SJCRH30 (cell line): ENCODE measurements around a stretch of chr10.

- RAMPAGE, long total RNA = no peak
These were observed 69.4 kb upstream of the PDLIM1 start for GRCh38 chr10:95360100-95360785.

DNA sequence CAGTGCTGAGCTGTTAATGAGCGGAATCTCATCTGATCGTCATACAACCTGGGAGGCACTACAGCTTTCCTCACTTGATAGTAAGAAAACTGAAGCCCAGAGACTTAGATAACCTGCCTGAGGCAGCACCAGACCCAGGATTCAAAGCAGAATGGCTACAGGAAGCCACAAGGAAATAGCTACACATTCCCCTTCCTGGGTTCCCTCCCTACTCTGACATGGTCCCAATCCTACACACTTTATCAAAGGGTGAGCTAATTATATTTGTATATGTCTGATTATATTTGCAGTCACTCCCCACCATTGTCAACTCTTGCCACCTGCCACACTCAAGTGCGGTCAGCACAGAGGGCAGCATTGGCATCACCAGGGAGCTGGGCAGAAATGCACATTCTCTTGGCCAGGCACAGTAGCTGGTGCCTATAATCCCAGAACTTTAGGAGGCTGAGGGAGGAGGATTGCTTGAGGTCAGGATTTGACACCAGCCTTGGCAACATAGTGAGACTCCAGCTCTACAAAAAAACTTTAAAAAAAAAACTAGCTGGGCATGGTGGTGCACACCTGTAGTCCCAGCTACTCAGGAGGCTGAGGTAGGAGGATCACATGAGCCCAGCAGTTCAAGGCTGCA, 114.1 kb upstream of the PDLIM1 start:
- RAMPAGE, long total RNA = no peak

DNA sequence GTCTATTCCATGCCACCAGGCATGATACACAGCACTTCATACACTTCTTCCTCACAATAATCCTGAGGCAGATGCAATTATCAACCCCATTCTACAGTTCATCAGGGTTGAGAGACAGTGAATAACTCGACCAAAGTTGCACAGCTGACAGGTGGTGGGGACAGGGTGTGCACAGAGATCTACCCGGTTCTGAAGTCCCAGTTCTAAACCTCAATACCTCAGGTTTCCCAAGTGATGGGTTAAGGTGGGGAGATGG, 129.7 kb downstream of the SORBS1 start:
- RAMPAGE, long total RNA = no peak

DNA sequence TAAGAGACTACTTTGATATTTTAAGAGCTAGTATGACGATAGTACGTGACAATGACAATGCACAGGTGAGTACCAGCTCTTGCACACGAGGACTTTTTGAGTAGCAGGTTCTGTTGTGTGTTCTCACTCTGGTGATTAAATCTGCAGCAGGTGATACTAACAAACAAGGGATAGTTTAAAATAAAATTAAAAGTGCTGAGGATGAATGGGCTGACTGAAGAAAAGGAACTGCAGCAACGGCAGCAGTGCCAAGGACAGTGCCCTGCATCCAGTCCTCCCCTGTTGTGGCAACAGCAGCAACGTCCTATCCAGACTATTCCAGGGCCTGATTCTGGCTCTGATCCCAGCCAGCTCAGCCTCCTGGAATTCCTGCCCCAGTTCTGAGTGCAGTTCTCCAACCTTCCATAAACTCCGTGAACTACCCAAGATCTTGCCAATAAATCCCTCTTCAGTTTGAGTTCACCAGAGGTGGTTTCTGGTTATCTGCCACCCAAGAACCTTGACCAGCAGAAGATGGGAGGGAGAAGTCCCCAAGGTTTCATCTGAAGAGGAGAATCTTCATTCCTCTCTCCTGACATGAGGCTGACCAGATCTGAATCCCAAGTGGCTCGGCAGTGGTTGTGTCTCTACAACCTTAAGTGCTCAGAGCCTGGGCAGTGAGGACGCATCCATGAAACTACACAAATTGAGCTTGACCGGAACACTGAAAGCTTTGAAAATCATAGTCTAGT, 115.9 kb downstream of the SORBS1 start:
- RAMPAGE, long total RNA = no peak

GRCh38 chr10:95445821-95446247, 115.3 kb downstream of the SORBS1 start:
- RAMPAGE, long total RNA = no peak

DNA sequence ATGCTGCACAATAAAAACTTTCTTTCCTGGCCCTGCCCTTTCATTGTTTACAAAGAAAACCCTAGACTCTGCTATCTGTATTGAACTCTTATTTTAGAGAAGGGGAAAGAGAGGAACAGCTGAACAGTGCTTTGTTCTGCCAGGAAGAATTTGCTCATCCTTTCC, 2.1 kb downstream of the SORBS1 start:
- RAMPAGE, long total RNA = no peak

DNA sequence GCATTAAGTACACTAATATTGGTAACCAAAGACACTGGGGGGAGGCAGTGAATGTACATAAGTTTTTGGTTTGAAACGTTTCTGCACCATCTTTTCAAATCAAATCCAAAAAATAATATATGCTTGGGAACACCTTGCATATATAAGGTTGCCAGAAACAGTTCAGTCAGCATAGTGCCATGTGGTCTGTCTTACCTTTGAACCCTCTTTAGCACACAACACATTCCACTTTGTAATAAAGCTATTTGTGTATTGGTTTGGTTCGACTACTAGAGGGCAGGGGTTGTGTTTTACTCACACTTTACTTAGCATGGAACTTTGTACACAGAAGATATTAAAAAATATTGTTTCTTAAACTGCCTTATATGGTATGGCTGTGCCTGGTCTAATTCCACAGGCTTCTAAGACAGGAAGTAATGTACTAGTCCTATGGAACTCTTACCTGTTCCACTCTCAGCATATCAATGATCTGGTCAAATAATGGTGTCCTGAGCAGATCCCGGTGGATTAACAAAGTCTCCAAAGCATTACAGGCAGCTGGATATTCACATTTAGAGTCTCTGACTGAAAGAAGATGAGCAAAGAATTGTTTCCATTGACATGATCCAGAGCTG, 43.1 kb downstream of the ALDH18A1 start:
- RAMPAGE, long total RNA = no peak

DNA sequence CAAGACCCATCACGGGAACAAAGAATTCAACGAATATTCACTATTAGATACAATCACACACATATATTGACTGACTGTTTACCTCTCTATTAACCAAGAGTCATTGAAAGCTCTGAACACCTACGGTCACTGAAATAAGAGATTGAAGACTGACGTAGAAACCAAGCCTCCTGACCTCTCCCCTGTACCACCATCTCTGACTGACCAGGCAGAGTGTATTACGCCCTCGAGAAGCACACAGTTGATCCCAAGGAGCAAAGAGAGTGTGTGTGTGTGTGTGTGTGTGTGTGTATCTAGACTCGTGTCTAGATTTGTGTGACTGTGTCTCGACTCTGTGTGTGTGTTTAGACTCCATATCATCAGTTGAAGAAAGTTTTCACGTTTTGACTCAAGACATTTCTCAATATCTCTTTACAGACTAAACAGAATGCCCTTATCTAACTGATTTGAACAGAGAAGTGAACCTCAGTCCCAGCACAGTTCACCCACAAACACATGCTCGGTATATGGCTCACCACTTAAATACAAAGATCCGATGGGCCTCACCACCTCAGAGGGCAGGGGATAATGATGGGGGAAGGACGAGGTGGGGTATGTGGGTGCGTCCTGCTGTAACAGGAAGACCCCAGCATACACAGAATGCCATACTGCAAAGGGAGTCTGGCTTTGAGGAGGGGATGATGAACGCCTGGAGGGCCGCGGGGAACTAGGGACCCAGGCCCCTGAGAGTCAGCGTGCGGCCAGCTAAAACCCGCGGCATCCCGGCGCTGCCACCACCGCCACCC, 900 bp downstream of the ALDH18A1 start:
- RAMPAGE, long total RNA = no peak

GRCh38 chr10:95728591-95728907, 27.4 kb upstream of the ENTPD1 start:
- RAMPAGE, long total RNA = no peak

- RAMPAGE, long total RNA = no peak
These were observed 512 bp upstream of the ENTPD1 start for GRCh38 chr10:95755412-95755889.

GRCh38 chr10:96154555-96155180, 24.6 kb downstream of the ZNF518A start:
- RAMPAGE, long total RNA = no peak

DNA sequence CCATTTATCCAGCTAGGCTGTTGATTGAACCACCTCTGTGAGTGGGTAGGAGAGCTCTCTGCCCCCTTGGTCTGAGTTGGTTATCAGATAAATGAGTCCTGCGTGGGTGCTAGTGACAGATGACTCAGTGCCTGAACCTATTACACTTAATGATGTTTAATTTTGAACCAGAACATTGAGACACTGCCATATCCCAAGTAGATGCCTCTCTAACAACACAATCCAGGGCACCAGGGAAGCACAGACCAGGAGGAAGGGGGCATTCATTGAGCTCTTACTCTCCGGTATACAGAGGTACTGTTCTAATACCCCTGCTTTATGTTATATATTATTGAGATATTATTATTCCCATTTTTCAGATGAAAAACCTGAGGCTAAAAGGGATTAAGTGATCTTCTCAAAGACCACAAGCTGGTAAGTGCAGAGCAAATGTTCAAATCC, 9.3 kb downstream of the BLNK start:
- RAMPAGE, long total RNA = no peak

- RAMPAGE, long total RNA = no peak
These were observed 15.9 kb upstream of the DNTT start for GRCh38 chr10:96288195-96288815.

DNA sequence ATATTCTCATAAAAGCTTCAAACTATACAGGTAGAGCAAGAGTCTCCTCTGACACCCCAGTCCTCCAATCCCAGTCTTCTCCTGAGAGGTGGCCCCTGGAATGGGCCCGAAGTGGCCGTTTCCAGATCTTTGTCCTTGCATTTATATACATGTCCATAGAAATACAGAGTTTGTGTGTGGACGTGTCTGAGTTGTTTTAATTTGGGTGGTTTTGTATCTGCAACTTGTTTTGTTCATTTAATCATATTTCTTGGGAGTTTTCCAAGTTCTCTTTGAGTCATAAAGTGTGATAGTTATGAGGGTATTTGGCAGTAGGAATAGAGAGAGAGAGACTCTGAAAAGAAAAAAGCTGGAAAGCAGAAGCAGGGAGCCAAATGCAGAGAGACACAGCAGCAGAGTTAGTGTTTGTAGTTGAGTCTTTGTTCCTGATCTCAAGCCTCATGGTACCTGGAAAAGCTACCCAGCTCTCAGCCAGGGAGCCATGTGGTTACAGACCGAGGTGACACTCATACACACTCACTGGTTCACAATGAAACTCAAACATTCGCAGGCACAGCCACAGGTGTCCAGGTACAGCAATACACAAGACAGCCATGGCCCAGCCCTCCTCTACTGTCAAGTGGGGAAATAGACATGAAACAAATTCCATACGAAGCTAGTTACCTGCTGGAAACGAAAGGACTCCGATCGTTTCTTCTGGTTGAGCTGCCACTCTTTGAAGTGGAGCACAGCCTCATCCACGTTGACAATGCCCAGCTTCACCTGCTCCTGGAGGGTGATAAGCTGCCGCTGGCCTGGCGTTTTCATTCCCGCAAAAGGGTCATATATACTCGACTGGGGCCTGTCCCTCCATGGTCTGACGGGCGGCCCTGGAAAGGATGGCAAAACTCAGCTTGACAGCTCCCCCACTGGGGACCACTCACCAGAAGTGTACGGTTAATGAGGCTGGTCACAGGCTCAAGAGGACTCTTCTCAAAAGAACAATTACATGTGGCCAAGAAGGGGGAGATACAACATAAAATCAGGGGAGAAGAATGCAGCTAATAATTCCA, 33.2 kb upstream of the TM9SF3 start:
- RAMPAGE, long total RNA = no peak

DNA sequence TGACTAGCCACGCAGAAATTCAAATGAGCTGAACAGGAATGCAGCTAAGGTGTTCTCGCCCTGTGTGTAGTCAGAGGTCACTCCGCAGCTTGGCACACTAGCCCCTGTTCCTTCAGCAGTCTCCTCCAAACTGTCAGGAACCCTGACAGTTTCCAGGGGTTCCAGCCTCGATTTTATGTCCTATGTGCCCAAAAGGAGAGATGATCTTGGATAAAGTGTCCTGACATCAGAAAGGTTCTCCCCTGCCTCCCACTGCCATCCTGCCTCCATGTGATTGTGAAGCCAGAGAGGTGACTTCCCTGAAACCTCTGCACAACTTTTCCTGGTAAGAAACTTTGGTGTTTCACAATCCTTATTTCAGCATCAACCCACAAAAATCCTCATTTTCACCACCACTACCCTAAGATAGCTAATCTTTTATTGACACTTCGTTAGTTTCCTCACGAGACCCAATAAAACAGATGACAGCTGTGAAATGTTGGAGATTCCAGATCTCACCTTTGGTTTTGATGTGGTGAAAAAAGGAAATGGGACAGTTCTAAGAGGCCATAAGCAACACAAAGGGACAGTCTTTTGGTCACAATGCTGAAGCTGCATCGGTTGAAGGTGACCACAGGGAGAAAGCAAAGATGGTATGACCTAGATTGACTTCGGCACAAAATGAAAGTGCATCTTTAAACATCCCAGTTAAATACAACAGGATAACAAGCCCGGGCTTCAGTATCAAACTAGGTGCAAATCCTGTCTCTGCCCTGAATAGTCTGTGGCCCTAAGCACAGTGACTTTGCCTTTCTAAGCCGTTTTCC, 59.9 kb upstream of the TM9SF3 start:
- RAMPAGE, long total RNA = no peak

GRCh38 chr10:96750071-96750803, 29.9 kb upstream of the PIK3AP1 start:
- RAMPAGE, long total RNA = start-site peak on the plus strand at chr10:96750271-96750290, 331 and 63 reads in 2 replicates

DNA sequence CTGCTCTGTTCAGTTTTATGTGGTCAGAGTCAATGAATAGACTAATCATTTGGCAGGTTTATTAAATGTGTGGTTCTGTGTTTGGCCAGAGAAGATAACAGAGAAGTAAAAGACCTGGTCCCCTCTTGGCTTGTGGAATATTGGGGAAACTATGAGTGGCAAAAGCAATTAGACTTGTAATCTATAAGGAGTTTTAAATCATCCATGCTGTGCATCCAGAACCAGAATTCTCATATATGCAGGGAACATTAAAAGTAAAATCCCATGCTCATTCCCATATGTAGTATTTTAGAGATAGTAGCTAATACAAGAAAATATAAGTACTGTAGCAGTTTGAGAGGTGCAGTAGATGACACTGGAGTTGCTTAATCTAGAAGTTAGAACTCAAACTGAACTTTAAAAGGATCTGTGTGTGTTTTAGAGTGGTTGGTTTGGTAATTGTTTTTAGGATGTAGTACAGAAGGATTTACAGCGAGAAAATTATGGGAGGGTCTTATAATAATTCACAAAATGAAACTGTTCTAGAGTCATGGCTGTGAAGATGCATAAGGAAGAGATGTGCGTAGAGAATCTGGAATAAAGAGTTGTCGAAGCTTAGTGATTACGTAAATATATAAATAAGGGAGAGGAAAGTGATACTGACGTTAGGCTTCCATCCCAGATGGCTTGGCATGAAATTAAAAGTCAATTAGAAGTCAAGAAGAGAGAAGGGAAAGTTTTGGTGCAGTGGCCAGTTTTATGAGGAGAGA, 85.3 kb downstream of the LCOR start:
- RAMPAGE, long total RNA = no peak

DNA sequence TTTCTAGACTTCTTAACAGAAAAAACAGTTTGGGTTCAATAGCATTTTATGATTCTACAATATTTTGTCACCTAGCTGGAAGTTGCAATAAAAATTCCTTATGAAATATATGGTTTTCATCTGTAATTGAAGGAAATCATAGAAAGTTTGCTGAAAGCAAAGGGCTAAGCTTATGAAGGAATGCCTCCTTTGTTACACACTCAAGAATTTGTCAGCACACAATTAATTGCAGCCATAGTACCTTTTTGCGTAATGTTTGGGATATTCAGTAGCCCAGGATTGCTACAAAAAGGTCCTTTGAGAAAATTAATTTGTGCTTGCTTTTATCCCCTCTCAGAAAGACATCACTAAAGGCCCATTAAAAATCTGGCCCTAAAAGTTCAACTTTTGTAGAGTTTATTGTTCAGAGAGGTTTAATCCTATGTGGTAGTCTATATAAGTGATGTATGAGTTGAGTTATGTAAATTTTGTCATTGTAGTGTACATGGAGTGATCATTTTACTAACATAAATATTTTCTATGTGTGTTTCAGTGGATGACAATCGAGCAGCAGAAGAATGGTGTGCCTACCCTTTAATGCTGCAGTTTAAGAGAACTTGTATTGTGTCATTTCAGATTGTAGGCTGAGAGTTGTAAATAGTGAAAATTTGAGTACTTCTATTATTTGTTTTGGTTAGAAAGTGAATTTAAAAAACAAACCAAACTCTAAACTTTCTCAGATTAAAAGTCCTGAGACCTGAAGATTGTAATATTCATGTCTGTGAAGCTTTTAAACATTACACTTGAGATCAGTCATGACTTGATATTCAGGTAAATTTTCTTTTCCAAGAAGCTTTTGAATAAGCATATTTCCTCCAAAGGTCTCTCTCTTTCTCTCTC, 126.0 kb downstream of the LCOR start:
- RAMPAGE, long total RNA = no peak

DNA sequence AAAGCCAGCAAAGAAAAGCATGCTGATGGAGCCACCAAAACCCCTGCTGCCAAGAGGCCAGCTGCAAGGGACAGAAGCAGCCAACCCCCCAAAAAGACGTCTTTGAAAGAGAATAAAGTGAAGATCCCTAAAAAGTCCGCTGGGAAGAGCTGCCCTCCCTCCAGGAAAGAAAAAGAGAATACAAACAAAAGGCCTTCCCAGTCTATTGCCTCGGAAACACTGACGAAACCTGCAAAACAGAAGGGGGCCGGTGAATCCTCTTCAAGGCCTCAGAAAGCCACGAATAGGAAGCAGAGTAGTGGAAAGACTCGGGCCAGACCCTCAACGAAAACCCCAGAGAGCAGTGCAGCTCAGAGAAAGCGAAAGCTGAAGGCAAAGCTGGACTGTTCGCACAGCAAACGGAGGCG, 152.6 kb downstream of the LCOR start:
- RAMPAGE, long total RNA = no peak

GRCh38 chr10:97256380-97256803, 36.0 kb downstream of the ARHGAP19 start:
- RAMPAGE, long total RNA = no peak